Metastatic Liver Carcinoma in the Lung (tissue), 2 donors: Measurements from ENCODE around the gene ZBTB49.

GRCh38 chr4:2281086-2282434, 19.7 kb upstream of the MXD4 start:
- PRO-cap, 2 experiments, result peak in 1 of 2 experiments; most common plus-strand start chr4:2282296 (in 1); most common minus-strand start chr4:2282060 (in 1)

DNA sequence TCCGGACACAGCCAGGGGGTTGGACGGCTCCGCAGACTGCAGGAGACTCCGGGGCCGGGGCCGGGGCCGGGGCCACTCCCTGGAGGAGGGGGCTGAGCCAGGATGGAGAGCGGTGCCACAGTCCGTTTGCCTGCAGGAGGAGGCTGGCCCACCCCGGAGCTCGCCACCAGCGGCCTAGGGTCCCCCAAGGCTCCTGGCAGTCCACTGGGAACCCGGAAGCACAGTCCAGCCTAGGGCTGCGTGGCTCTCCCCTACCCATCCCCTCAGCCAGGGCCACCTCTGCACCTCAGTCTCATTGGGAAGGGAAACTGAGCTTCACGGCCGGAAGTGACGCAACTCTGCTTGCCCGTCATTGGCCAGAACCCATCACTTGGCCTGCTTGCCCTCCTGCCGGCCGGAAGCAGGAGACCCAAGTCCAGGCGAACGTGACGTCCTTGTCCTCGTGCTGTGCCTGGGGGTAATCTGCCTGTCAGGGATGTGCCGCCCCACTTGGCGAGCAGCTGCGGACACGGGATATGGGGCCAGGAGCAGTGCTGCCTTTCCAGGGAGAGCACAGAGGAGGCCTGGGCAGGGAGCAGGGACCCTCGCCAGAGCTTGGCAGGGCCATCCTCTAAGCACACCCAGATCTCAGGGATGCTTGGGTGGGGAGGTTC, 31.3 kb downstream of the ZFYVE28 start:
- PRO-cap, 2 experiments, result no peak in any of the 2 experiments

DNA sequence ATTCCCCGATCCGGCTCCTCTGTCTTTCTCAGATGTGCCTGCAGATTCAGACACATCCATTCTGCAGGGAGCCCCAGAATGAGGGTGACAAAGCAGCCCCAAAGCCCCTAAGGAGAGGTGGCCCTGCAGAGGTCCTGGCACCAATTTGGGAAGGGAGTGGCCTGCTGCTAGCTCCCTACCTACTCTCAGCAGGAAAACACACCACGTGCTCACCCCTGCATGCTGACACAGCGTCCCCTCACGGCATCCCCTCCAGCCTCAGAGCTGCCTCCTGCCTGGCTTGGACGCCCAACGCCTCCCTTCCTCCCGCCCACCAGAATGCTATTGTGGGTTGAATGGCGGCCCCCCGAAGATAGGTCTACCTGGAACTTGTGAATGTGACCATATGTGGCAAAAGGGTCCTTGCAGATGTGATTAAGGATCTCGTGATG, 28.8 kb downstream of the ZFYVE28 start:
- PRO-cap, 2 experiments, result no peak in any of the 2 experiments

DNA sequence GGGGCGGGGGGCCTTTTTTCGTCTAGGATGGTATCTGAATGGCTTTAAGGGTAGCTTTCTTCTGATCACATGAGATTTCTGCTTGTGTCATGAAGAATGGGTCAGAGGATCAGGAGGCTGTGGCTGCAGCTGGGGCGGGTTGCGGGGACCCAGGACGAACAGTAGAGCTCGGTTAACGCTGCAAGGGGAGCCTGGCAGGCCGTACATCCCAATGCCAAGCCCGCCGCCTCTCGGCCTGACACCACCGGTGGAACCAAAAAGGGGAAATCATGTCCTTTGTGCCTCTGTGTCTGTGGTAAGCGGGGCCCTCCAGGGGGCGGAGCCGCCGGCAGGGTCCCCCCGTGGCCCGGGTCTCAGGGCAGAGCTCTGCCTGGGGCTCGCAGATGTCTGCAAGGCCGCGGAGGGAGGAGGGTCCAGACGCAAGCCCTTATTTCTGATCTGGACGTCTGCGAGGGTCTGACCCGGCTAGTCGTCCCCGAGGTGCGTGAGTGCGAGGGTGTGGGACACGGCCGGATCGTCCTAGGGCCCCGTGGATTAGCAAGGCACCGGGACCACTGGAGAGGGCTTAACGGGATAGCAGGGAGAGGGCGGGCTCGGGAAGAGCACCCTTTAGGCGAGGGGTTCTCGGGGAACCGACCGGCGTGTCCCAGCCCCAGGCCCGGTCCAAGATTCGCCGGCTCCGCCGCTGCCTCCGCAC, 1.1 kb upstream of the FAM193A start:
- PRO-cap, 2 experiments, result peak in 1 of 2 experiments; most common plus-strand start position 361 of the sequence (in 1)

DNA sequence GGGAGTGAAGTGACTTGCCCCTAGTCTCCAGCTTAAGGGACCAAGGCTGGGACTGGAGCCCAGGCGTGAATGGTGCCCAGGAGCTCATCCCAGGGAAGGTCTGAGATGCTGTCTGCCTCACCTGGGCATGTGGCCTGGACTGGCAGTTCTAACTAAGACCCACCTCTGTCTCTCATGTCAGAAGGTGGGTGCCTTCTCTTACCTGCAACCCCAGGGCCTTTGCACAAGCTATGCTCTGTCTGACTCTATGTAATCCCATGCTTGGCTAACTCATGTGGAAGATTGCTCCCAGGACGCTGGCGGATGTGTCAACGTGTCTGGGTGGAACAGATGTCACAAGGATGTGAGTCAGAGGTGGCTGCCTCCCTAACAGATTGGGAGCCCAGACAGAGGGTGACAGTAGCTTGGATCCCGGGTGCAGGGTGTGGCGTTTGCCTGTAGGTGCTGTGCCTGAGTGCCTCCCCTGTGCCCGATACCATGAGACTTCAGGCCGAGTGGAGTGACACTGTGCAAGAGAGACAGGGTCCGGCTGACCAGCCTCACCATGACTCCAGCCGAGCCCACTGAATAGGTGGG, 10.7 kb downstream of the SH3BP2 start:
- PRO-cap, 2 experiments, result no peak in any of the 2 experiments

DNA sequence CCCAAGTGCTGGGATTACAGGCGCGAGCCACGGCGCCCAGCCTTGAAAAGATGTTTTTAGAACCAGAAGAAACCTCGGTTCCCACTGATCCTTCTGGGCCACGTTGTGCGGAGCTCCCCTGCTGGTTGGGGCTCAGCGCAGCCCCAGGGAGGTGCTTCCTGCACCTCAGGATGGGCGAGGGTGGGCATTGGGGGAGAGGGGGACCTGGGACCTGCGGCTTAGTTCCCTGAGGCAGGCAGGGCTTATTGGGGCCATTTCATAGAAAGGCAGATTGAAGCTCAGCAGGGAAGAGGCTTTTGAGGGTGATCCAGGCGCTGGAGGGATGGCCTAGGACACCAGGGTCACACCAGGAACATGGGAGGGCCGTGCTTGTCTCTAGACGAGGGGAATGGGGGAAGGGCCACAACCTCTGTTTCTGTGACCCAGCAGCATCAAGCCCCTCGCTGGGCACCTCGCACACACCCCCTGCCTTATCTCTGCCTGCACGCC, 6.3 kb upstream of the ADD1 start:
- PRO-cap, 2 experiments, result no peak in any of the 2 experiments

- PRO-cap, 2 experiments, result no peak in any of the 2 experiments
Observed at GRCh38 chr4:2844131-2844891, 667 bp downstream of the ADD1 start.

DNA sequence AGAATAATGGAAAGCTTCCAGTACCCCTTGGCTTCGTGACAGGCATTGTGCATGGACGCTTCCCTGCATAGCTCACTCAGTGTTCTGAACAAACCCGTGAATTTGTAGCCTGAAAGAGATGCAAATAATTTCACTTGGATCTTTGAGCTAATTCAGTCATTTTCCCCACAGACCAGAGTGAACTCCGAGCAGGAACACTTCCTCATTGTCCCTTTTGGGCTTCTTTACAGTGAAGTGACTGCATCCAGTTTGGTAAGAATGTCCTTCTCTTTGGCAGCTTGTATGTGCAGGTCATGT, 40.8 kb downstream of the MFSD10 start:
- PRO-cap, 2 experiments, result no peak in any of the 2 experiments

DNA sequence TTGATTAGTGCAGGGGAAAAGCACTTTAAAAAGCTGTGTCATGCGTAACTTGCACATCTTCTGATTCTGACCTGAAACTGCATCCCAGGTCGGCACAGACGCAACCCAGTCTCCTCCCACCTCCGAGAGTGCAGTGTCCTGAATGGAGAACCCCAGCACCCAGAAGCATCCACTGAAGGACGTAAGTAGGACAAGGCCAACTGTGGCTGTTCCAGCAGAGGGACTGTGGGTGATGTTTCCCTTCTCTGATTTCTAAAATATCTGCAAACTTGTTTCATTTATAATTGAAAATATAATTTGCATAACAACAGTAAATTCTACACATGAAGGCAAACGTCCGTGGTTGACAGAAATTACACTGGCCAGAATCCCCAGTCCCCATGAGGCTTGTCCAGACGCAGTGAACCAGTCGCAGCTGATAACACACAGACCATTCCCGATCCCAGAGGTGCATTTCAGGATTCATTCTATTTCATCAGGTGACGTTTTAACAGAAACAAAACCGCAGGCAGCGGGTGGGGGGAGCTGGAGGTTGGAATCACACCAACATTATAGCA, 3.1 kb upstream of the MFSD10 start:
- PRO-cap, 2 experiments, result no peak in any of the 2 experiments

GRCh38 chr4:2957547-2958107, 5.6 kb downstream of the NOP14 start:
- PRO-cap, 2 experiments, result no peak in any of the 2 experiments

- PRO-cap, 2 experiments, result no peak in any of the 2 experiments
Observed at GRCh38 chr4:3243310-3243912, 5.5 kb upstream of the MSANTD1 start.

DNA sequence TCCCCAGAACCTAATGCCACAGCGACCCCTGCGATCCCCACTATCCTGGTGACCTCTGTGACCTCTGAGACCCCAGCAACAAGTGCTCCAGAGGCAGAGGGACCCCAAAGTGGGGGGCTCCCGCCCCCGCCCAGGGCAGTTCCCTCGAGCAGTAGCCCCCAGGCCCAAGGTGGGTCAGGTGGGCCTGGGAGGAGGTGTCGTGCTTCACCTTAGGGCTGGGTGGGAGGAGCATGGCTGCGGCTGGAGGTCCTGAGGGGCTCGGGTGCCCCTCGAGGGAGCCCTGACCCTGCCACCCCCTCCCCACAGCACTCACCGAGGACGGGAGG, 939 bp downstream of the HGFAC start:
- PRO-cap, 2 experiments, result no peak in any of the 2 experiments

DNA sequence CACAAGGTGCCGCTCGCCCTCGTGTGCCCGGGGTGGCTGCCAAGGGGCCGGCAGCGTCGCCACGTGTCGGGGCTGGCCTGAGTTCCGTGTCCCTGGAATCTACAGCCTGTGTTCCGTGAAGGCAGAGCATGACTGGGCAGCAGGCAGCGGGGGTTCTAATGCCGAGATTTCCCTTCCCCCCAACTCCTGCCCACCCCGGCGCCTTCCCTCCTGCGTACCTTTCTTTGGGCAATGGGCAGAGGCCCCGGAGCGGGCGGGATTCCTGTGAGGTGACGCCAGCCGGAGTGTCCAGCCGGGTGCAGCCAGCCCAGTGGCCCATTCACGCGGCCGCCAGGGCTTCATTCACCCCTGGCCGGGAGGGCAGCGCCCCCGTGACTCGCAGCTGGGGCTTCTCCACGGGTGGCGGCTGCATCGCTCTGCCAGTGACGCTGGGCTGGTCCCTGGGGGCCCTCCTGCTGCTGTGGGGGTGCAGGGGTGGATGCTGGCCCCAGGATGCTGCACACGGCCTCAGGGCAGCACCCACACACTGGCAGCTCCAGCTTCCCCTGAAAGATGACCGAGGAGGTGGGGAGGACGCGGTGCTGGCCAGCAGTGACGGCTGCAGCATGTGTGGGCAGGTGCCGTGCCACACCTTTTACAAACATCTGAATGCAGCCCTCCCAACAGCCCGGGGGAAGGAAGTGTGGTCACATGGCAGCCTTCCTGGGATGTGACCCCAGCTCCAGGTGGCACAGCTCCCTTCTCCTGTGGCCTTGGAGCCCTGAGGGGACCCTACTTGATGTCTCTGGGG, 21.3 kb downstream of the DOK7 start:
- PRO-cap, 2 experiments, result no peak in any of the 2 experiments

- PRO-cap, 2 experiments, result no peak in any of the 2 experiments
Observed at GRCh38 chr4:3580918-3581365, 48.7 kb upstream of the LRPAP1 start.

GRCh38 chr4:3707275-3707778, 58.9 kb upstream of the ADRA2C start:
- PRO-cap, 2 experiments, result no peak in any of the 2 experiments

DNA sequence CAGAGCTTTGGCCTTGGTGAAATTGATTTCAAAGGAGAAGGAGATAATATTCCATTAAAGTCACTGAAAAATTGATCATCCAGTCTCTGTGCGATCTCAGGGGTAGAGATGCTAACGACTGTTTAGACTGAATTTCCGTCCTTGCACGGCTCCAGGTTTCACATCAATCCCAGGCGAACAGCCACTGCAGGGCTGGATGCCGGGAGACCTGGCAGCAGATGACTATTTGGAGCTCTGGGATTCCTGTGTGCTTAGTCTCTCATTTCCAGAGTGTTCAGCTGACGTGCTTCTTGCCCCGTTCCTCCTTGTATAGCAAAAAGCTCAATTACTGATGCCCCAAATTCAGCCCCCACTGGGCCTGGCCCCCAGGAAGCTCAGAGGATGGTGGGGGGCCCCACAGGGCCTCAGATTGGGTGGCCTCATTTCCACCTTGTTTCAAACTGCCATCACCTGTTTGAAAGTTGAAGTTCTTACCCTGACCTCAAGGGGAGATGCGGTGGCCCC, 36.6 kb upstream of the ADRA2C start:
- PRO-cap, 2 experiments, result no peak in any of the 2 experiments

DNA sequence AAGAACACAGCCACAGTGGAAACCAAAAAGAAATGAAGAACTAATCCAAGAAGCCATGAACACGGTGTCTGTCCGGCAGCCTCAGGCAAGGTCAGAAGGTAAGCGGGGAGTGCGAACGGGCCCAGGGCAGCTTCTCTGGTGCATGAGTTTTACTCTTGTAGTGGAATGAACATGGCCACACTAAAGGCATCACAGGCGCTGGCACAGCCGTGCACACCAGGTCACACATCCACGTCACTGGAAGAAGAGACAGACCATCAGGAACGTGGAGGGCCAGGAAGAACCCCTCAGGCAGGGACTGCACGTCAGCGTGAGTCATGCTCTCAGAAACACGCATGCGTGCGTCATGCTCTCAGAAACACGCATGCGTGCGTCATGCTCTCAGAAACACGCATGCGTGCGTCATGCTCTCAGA, 20.0 kb upstream of the ADRA2C start:
- PRO-cap, 2 experiments, result no peak in any of the 2 experiments

GRCh38 chr4:4032149-4032731, 194.5 kb downstream of the OTOP1 start:
- PRO-cap, 2 experiments, result no peak in any of the 2 experiments

DNA sequence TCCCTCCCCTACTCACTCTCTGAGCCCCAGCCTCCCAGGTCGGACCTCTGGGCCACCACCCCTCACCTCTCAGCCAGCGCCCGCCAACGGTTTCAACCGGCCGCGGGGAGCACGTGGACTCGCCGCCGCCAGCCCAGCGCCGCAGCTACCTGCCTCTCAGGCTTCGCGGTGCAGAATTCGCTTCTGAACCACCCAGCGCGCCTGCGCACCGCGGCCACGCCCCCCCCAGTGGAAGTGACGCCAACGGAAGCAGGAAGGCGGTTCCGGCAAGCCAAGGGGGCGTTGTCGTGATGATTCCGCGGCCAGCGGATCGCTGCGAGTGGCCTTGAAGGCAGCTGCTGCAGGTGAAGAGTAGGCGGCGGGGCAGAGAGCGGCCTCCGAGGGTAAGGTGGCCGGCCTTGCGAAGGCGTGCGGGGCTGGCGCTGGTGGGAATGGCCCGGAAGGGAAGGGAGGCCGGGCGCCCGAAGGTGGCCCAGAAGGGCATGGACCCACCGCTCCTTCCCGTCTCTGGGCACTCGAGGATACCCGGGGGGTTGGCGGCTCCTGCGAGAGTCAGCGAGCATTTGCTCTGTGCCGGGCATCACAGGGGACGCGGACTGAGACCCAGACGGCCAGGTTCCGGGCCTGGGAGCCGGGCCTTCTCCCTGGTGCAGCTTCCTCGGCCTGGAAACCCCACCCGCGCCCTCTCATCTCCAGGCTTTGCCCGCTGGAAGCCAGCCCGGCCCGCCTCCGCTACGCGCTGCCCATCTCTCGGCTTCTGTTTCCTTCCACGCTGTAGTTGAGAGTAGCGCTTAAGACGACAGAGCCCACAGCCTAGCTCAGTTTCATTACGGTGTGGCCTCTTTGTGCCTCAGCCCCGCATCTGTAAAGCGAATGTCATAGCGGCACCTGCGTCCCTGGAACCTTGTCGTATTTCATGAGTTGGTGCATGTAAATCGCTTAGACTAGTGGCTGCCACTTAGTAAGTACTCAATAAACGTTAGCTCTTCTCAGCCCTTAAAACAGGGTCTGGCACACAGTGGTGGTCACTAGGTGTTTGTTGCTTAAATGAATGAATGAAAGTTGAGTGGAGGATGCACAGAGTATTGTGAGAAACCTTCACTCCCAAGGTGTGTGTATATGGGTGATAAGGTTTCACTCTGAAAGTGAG, at the start of gene ZBTB49:
ZBTB49 (plus strand) TSS at position 282 of the 1,150 bp plus-strand sequence.
- PRO-cap, 2 experiments, result peak in 2 of 2 experiments; most common plus-strand start position 269 of the sequence (in 2); most common minus-strand start position 177 of the sequence (in 1)

GRCh38 chr4:4323601-4324431, 33.8 kb downstream of the ZBTB49 start:
- PRO-cap, 2 experiments, result peak in 1 of 2 experiments; most common minus-strand start chr4:4324105 (in 1)